ENCODE data around the genes DNAJC1 and BMI1.

DNA sequence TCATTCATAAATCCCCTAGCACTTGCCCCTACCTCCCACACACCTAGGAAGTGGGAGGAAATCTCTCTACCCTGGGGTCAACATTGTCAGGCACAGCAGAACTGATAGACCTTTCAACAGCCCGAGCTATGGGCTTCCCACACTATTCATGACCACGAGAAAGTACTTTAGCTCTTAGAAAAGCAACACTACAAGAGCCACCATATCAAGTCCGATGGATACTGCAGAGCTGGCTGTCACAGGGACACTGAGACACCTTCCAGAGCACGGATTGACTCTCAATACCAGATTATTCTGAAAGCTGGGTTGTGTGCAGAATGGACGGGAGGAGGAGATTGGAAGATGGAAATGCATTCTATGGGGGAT is 180.6 kb upstream of the NEBL start:
- RRBS, result no CpG with 5 or more reads among the region's 5 CpGs

DNA sequence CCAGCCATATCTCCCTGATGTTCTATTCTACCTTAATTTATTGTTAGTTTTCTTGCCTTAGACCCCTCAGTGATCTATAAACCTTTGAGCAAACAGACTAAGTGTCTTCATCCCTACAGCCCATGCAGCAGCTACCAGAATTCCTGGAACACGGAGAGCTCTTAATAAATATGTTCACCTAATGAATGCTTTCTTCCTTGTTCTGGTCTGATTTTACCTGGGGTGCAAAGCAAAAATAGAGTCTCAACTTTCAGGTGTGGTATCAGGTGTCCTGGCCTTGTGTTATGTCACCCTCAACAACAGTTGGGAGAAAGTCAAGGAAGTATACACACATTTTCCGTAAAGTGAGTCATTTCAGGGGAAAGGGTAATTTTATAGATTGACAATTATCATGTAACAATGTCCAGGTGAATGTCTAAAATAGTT is 287.6 kb downstream of the SKIDA1 start:
- RRBS, result no CpG with 5 or more reads among the region's 2 CpGs

- RRBS, result no CpG with 5 or more reads among the region's 9 CpGs
Observed at GRCh38 chr10:21330390-21331161, 194.9 kb downstream of the SKIDA1 start.

GRCh38 chr10:21350467-21350842 is 175.0 kb downstream of the SKIDA1 start:
- RRBS, result no CpG with 5 or more reads among the region's 5 CpGs

GRCh38 chr10:21364148-21364805 is 161.2 kb downstream of the SKIDA1 start:
- RRBS, result no CpG with 5 or more reads among the region's 8 CpGs

GRCh38 chr10:21364806-21365277 is 160.6 kb downstream of the SKIDA1 start:
- RRBS, result no CpG with 5 or more reads among the region's 4 CpGs

GRCh38 chr10:21399501-21400089 is 125.9 kb downstream of the SKIDA1 start:
- RRBS, result no CpG with 5 or more reads among the region's 4 CpGs

DNA sequence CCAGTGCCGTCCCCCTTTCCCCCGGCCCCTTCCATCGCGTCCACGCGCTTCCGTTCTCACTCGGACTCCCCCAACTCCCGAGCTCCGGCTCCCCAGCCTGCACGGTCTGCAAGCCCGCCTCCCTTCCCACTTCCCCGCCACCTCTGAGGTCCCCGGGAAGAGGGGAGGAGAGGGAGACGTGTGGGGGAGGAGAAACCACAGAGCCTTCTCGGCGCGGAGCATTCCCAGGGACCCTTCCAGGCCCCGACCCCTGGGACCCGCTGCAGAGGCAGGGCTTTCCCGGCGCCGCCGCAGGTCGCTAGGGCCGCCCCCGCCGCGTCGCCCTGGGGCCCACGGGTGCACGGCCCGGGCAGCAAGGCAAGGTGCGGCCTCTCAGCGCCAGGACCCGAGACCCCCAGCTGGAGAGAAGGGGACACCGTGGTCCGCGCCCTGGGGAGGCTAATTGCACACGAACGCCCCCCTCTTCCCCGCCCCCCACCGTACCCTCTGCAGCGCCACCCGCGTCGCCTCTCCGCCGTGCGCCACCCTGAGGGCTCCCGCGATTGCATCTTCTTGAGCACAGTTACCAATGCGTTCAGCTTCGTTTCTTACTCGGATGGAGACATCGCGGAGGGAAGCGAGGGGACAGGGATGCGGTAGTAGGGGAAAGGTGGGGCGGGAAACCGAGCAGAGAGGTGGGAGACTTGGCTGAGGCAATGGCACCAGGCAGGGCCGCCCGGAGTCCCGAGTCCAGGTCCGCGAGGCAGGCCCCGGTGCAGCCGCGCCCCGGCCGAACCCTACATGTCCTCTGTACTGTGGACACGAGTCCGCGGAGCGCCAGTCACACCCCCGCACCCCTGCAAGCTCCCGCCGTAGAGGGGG is 29.0 kb downstream of the SKIDA1 start:
- RRBS, result 2% methylated on average over 27 of the region's 78 CpGs

- RRBS, result no CpG with 5 or more reads among the region's 14 CpGs
Observed at GRCh38 chr10:21518031-21518570, 7.4 kb downstream of the SKIDA1 start.

GRCh38 chr10:21692990-21693442 is 159.0 kb downstream of the MLLT10 start:
- RRBS, result no CpG with 5 or more reads among the region's 2 CpGs

GRCh38 chr10:21733679-21734254 is 199.7 kb downstream of the MLLT10 start:
- RRBS, result no CpG with 5 or more reads among the region's 7 CpGs

DNA sequence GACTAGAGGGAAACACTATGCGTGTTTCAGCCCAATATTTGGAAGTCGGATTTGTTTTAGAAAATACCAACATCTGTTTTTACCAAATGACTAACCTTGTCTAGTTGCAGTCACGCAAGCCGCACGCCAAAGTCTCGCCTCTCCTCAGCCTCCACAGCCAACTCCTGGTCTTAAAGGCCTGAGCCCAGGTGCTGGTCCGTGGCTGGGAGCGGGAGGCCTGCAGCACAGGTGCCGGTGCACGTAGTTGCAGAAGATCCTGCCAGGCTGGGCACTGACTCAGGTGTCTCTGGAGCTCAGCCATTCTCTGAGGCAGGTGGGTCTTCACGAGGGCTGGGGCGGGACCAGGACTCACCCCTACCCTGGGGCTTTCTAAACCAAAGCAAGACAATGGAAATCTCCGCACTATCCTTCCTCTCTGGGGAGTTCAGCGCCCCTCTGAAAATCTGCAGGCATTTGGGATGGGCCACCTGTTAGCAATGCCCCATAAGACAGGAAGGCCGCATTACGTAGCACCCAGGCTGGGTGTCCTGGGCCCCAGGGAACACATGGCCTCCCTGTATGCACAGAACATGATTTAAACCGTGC is 216.4 kb downstream of the MLLT10 start:
- RRBS, result no CpG with 5 or more reads among the region's 17 CpGs

DNA sequence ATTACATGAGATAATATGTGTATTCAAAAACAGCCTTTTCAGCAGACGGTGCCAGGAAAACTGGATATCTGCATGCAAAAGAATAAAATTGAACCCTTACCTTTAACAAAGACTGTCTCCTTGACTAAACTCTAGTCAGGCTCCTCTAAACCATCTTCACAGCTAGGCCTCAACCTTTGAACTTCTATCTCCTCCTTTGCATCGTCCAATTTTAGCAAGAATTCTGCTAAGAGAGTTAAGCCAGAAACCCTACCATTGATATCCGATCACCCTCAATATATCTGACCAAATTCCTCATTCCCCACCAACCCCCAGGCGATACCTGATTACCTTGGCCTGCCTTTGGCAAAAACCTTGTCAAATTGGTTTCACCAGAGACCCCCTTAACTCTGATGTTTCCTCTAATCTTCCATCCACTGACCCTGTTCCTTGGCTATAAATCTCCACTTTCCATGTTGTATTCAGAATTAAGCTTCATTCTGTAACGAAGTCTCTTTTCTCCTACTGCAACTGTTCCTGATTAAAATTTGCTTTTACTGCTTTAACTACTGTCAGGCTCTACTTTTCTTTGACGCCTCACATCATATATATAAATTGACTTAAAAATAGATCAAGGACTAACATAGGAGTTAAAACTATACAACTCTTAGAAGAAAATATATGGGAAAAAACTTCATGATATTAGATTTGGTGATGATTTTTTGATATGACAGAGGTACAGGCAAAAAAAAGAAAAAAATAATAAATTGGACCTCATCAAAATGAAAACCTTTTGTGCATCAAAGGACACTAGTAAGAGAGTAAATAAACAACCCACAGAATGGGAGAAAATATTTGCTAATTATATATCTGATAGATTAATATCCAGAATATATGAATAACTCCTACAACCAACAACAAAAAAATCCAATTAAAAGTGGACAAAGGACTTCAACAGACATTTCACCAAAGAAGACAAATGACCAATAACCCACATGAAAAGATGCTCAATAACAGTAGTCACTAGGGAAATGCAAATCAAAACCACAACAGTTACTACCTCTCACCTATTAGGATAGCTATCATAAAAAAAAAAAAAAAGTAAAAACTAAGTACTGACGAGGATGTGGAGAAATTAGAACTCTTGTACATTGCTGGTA is 21.5 kb downstream of the DNAJC1 start:
- RRBS, result no CpG with 5 or more reads among the region's 7 CpGs

DNA sequence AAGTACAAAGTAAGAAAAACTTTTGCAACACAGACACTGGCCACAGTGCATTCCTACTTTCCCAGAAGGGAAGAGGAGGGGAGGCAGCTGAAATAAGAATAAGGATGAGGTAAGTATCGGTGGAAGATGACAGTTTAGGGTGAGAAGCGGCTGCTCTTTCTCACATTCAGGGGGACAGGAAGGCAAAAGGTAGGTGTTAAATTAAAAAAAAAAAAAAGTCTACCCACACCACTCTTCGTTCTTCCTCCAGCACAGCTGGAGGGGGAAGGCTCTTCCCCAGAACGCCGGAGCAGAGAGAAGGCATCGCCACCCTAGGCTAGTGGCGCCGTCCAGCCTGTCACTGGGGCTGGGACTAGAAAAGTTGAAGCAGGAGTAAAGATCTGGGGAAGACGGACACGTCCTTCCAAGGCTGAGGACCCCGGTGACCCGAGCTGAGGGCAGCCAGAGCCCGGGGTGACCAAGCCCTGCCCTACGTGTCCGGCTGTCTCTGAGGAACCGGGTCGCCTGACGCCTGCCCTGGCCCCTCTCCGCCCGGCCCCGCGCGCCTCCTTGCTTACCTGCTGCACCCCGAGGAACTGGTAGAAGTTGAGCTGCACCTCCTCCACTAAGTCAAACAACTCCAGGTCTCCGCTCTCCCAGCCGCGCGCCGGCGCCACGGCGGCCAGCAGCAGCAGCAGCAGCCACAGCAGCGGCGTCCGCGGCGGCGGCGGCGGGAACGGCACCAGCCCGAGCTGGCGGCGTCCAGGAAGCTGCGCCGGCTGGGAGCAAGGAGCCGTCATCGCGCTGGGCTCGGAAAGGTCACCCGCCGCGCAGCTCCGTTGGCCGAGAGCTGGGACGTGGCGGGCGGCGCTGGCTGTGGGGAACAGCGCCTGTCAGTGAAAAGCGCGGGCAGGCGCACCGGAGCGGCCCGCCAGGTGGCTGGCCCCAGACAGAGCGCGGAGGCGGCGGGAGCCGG is 597 bp downstream of the DNAJC1 start:
- RRBS, result 3% methylated on average over 18 of the region's 71 CpGs

DNA sequence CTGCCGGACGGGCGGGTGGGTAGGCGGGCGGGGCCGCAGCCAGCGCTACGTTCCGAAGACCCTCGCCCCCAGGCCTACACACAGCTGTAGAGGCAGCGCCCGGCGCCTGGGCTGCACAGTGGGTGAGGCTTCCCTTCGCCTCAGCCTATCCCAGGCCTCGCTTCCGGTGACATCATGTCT is at the start of gene DNAJC1:
DNAJC1 (minus strand) TSS at position 120 of the 180 bp plus-strand sequence.
- RRBS, result under 1% methylated on average over 12 of the region's 16 CpGs

DNA sequence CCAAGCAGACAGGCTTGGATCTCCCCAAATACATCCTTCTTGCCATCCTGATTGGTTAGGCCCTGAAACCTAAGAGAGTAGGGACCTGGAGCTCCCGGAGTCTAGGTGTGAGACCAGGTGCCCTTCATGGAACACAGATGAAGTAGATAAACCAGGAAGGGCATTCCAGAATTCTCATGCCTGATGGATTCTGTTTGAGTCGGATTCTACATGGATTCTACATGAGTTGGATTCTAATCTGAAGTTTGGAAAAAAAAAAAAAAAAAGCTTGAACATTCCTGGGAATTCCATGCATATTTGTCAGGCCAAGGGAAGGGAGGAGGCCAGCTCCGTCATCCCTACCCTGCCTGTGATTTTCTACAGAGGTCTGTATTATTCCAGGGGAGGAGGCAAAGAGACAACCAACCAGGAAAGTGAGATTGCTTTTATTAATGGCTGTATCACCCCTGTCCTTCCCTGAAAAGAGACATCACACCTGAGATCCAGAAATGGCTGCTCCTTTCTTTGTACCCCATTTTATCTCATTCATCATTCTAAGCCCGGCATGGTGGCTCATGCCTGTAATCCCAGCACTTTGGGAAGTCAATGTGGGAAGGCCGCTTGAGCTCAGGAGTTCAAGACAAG is 27.8 kb upstream of the EBLN1 start:
- RRBS, result no CpG with 5 or more reads among the region's 5 CpGs

DNA sequence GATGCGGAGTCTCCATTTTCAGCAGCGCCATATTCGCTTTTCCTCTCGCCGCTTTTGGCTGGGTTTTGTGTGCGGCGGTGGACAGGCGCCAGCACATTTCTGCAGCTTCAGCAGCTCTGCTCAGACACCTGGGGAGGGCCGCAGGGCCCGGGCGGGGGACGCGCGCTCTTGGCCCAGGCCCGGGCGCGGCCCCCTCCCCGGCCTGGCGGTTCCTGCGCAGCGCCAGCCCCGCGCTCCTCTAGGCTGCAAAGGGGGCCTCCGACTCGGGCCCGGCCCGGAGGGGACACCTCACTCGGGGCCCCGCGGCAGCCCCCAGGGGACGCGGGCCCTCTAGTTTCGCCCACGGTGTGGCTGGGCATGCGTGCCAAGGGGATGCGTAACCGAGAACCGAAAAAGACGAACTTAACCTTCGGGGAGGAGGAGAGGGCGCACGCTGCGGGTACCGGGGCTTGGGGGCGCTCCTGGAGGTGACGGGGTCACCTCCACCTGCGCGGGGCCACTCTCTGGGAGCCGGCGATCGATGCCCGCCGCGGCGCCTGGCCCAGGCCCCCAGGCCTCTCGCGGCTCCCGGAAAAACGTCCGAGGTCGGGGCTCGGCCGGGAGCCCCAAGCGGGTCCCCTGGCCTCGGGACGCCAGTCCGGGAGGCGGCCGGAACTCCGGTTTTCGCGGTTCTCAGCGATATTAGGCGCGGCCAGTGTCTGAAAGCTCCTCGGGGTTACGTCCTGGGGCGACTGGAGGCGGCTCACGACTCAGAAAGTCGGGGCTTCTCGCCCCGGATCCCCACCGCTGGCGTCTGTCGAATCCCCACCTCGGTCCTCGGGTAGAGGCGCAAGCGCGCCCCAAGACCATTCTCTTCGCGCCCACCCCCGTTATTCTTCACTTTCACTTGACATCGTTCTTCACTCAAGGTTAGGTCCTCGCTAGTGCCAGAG is 34.7 kb upstream of the EBLN1 start:
- RRBS, result 2% methylated on average over 33 of the region's 96 CpGs

- RRBS, result 1% methylated on average over 36 of the region's 45 CpGs
Observed at GRCh38 chr10:22320499-22320749, 475 bp upstream of the BMI1 start.

DNA sequence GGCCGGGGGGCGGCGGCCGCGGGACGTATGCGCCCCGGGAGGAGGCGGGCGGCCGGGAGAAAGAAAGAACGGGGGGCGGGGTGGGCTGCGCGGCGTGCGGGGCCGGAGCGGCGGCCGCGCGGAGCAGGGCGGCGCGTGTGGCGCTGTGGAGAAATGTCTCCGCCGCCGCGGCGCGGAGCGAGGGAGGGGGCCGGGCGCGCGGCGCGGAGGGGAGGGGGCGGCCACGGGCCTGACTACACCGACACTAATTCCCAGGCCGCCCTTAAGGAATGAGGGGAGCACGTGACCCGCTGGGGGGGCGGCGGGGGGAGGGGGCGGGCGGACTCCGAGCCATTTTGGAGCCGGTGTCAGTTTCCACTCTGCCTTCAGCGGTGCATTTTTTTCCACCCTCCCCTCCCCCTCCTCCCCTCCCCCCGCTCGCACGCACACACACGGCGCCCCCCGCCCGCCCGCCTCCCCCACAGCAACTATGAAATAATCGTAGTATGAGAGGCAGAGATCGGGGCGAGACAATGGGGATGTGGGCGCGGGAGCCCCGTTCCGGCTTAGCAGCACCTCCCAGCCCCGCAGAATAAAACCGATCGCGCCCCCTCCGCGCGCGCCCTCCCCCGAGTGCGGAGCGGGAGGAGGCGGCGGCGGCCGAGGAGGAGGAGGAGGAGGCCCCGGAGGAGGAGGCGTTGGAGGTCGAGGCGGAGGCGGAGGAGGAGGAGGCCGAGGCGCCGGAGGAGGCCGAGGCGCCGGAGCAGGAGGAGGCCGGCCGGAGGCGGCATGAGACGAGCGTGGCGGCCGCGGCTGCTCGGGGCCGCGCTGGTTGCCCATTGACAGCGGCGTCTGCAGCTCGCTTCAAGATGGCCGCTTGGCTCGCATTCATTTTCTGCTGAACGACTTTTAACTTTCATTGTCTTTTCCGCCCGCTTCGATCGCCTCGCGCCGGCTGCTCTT is at the start of gene BMI1:
BMI1 (plus strand) TSS at position 350 of the 942 bp plus-strand sequence.
- RRBS, result 1% methylated on average over 36 of the region's 118 CpGs

DNA sequence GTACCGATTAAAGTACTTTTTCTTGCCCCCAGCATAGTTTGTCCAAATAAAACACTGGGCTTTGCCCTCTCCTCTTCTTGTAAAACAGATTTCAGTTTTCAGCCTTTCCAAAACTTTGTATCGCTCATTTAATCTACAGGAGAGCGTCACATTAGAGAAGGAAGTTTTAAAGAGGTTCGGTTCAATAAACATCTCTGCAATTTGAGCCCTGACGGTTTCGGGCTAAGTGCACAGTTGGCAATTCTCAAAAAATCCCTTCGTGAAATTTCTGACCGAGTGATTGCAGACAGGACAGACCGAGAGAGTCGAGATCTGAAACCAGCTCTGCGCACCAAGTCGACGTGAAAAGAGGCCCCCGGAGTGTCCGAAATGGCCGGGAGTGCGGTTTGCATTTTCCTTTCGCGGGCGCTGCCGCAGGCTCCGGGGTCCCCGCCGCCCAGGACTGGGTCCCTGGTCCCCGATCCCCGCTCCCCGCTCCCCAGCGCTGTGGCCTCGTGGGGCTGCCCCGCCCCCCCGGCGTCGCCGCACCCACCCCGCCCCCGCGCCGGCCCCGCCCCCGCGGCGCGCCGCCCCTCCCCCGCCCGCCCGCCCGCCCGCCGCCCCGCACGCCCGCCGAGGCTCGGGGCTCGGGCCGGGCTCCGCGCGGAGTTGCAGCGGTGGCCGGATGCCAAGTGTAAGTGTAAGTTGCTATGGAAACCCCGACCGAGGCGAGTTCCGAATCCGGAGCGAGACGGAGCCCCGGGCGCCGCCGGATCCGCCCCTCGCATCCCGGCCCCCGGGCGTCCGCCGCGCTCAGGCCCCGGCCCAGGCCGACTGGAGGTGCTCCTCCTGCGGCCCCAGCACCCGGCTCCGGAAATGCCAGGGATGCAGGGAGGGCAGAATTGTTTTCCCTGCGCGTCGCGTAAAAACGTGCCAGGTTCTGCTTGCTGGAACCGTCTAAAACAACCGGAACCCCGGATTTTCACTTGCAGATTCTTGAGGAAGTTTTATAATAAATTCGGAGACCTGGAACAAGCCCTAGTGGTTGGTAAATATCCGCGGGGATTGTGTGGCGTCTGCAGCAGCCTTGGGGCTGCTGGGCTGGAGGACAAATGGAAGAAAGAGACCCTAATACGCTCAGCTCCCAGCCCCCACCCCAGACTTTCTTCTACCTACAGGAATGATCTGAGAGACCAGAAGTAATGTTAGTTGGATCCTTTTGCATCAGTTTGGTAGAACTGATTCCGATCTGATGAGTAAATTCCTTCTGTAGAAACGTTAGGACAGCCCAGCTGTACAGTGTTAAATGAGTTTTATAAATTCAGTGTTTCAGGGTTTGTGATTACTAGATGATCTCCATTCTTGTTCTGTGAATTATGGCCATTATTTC is 4.6 kb downstream of the BMI1 start:
- RRBS, result 2% methylated on average over 34 of the region's 101 CpGs

All from non-pigmented ciliary epithelial cell (primary cell).